ENCODE data around the gene SCRG1.

CAGE:
- cytosol, long polyA minus RNA = no peak
- cytosol, long polyA plus RNA = no peak
- long polyA plus RNA = no peak
- nucleus, long polyA minus RNA = no peak
- nucleus, long polyA plus RNA = no peak
Observed at GRCh38 chr4:172711963-172712398, 456.6 kb upstream of the GALNT7 start.

GRCh38 chr4:173264756-173265190 is 69.4 kb downstream of the HMGB2 start:
CAGE:
- cytosol, long polyA minus RNA = no peak
- cytosol, long polyA plus RNA = no peak
- long polyA plus RNA = no peak
- nucleus, long polyA minus RNA = no peak
- nucleus, long polyA plus RNA = no peak

DNA sequence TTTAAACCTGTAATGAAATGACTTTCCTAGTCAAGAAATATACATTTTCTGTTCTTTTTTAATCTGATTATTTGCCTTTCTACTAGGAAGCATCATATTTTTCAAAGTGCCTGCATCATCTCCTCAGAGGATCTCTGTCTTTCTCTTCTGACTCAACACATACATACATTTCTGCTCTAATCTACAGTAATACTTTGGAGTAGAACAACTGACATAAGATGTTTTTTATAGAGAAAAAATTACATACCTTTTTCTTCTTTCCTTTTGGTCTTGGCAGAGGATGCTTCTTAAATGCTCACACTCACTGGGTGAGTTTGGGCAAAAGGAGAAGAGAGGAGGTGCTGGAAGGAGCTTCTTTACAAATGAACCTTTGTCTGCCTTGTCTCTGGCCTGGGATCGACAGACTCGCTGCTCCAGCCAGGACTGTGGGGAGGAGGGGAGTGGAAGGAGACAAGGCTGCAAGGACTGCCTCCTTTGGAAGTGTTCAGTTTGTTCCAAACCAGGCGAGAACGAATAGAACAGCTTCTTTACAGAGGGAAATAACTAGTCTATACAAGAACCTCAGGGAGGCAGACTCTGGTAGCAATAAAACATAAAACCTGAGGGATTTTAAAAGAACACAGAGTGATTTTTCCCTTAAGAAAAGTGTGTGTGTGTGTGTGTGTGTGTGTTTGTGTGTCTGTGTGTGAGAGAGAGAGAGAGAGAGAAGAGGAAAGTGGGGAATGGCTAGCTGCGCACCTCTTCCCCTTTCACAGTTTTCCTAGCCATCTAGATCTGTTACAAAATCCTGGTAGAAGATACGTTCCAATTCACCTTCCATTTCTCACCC is at the start of gene SCRG1:
SCRG1 (minus strand) TSS at position 296 of the 829 bp plus-strand sequence.
CAGE:
- cytosol, long polyA minus RNA = no peak
- cytosol, long polyA plus RNA = no peak
- long polyA plus RNA = no peak
- nucleus, long polyA minus RNA = no peak
- nucleus, long polyA plus RNA = no peak

DNA sequence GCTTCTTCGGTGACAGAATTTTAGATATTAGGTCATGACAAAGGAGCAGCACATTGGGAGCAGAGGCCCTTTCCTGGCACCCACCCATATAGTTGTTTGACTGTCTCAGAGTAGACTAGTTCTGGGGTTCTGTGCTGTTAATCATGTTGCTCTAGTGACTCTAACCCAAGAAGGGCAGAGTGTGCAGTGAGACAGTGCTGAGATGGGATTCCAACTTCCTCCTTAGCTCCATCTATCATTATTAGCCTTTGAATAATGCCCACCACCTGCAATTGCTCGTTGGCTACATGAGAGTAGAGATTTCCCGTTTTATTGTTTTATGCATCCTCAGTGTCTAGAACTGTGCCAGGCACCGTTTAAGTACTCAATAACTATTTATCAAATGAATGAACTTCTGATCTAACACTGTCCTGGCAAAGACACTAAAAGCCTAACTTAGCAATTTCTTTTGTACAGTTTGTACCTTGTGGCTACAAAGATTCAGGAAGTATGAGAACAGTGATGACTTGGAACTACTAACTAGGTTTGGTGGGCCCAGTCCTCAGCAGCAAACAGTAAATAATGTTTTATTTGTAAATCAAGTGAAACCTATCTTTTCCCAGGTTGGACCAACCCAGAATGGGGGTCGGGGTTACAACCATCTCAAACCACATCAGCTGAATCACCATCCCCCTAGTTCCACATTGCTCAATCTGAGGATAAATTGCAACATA is 12.1 kb upstream of the SCRG1 start:
CAGE:
- cytosol, long polyA minus RNA = no peak
- cytosol, long polyA plus RNA = no peak
- long polyA plus RNA = no peak
- nucleus, long polyA minus RNA = no peak
- nucleus, long polyA plus RNA = no peak

DNA sequence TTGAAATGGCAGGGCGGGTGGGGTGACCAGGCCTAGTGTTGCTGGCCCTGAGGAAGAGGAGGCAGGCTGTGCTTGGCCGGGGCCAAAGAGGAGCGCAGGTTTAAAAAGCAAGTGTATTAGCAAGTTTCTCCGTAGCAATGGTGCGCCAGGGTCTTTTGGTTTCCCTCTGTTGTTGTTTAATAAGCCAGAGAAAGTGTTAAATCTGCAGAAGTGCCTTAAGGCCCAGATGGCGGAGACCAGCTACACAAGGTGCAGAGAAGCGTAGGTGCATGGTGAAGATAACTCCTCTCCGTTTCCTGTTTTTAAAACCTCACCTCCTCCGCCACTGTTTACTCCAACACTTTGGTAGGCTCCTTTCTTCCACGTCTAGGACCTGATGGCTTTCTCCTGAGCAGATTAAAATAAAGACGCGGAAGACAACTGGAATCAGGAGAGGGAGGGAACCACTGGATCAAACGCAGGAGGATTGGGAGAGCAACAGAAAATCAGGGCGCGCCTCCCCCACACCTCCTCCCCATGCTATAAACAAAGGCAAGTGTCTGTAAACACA is 5.3 kb downstream of the HAND2 start:
CAGE:
- cytosol, long polyA minus RNA = no peak
- cytosol, long polyA plus RNA = no peak
- long polyA plus RNA = no peak
- nucleus, long polyA minus RNA = no peak
- nucleus, long polyA plus RNA = no peak

DNA sequence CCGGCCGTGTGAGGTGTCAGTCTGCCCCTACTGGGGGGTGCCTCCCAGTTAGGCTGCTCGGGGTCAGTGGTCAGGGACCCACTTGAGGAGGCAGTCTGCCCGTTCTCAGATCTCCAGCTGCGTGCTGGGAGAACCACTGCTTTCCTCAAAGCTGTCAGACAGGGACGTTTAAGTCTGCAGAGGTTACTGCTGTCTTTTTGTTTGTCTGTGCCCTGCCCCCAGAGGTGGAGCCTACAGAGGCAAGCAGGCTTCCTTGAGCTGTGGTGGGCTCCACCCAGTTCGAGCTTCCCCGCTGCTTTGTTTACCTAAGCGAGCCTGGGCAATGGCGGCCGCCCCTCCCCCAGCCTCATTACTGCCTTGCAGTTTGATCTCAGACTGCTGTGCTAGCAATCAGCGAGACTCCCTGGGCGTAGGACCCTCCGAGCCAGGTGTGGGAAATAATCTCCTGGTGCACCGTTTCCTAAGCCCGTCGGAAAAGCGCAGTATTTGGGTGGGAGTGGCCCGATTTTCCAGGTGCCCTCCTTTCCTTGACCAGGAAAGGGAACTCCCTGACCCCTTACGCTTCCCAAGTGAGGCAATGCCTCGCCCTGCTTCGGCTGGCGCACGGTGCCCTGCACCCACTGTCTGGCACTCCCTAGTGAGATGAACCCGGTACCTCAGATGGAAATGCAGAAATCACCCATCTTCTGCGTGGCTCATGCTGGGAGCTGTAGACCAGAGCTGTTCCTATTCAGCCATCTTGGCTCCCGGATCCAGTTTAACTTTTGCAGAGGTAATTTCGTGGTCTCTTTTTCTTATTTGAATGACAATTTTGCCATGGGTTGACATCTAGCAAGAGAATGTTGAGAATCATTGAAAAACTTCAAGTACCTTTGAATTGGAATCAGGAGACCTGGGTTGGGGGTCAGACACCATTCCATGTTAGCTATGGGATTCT is 78.7 kb upstream of the HAND2 start:
CAGE:
- cytosol, long polyA minus RNA = no peak
- cytosol, long polyA plus RNA = no peak
- long polyA plus RNA = no peak
- nucleus, long polyA minus RNA = no peak
- nucleus, long polyA plus RNA = no peak

GRCh38 chr4:174521885-174522216 is 437 bp downstream of the HPGD start:
CAGE:
- cytosol, long polyA minus RNA = no peak
- cytosol, long polyA plus RNA = no peak
- long polyA plus RNA = no peak
- nucleus, long polyA minus RNA = no peak
- nucleus, long polyA plus RNA = no peak

CAGE:
- cytosol, long polyA minus RNA = start-site peak on the plus strand at chr4:176328877-176328889, 22 reads; start-site peak on the plus strand at chr4:176328953-176328998, 32 reads; start-site peak on the plus strand at chr4:176329070-176329110, 15 reads
- cytosol, long polyA plus RNA = no peak
- long polyA plus RNA = no peak
- nucleus, long polyA minus RNA = start-site peak on the plus strand at chr4:176328690-176328860, 96 reads; start-site peak on the plus strand at chr4:176328951-176328955, 21 reads; start-site peak on the plus strand at chr4:176329025-176329093, 69 reads
- nucleus, long polyA plus RNA = no peak
Observed at GRCh38 chr4:176328620-176329149, 8.9 kb downstream of the SPCS3 start.

CAGE:
- cytosol, long polyA minus RNA = no peak
- cytosol, long polyA plus RNA = no peak
- long polyA plus RNA = no peak
- nucleus, long polyA minus RNA = start-site peak on the plus strand at chr4:176332140-176332158, 15 reads
- nucleus, long polyA plus RNA = no peak
Observed at GRCh38 chr4:176331947-176333169, 12.6 kb downstream of the SPCS3 start.

CAGE:
- cytosol, long polyA minus RNA = no peak
- cytosol, long polyA plus RNA = no peak
- long polyA plus RNA = no peak
- nucleus, long polyA minus RNA = no peak
- nucleus, long polyA plus RNA = no peak
Observed at GRCh38 chr4:176333170-176333728, 13.5 kb downstream of the SPCS3 start.

DNA sequence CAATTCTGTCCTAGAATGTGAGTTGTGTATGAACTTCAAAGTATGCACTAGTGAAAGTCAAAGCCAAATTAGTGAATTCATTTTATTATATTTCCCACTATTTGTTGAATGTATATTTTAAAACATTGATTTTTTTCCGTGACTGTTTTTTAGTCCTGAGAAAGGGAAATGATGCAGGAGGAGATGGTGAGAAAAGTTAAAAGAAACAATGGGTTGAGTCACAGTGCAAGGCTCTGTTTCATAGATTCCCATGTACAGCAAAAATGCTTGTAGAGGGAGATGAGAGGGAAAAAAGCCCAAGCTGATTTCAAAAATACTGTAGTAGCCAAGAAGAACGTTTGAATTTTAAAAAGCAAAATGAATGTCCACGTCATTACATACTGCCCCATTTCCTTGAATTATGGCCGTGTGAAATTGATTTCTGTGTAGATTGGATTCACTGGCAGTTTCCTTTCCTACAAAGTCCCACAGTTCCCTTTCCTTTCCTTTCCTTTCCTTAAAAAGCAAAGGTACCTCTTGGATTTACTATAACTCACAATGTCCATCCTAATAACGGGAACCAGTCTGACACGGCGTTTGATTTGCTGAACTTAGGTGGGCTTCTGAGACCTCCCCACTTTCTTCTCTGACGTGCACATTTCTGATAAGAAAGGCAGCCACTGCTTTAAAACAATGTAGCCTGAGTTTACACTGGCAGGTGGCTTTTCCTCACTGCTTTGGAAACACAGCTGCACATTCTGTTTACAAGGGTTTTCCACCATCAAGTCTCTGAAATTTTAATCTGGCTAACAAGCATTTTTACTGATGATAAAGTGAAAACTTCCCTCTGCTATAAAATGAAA is 63.7 kb downstream of the SPCS3 start:
CAGE:
- cytosol, long polyA minus RNA = no peak
- cytosol, long polyA plus RNA = no peak
- long polyA plus RNA = no peak
- nucleus, long polyA minus RNA = no peak
- nucleus, long polyA plus RNA = no peak

DNA sequence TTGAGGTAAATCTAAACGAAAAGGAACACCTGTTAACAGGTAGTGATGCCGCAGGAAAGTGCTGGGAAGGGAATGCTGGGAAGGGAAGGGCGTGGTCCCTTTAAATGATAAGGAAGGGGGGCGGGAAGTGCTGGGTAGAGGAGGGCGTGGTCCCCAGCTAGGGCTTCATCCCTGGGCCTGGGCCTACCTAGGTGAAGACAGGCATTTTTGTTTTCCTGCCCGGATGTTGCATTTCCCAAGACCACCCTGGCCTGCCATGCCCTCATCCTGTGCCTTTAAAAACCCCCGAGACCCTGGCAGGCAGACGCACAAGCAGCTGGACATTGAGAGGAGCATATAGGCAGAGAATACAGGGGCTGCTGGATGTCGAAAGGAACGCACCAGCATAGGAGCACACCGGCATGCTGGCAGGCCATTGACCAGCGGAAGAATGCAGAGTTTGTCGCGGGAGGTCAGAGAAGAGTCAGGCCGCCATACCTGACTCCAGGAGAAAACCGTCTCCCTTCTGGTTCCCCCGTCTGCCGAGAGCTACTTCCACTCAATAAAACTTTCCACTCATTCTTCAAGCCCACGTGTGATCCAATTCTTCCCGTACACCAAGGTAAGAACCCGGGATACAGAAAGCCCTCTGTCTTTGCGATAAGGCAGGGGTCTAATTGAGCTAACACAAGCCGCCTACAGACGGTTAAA is 2.8 kb upstream of the AGA start:
CAGE:
- cytosol, long polyA minus RNA = no peak
- cytosol, long polyA plus RNA = no peak
- long polyA plus RNA = no peak
- nucleus, long polyA minus RNA = no peak
- nucleus, long polyA plus RNA = no peak

GRCh38 chr4:180057482-180057823 is 2185.7 kb upstream of the TENM3 start:
CAGE:
- cytosol, long polyA minus RNA = no peak
- cytosol, long polyA plus RNA = no peak
- long polyA plus RNA = no peak
- nucleus, long polyA minus RNA = no peak
- nucleus, long polyA plus RNA = no peak

GRCh38 chr4:180153896-180154360 is 2089.3 kb upstream of the TENM3 start:
CAGE:
- cytosol, long polyA minus RNA = no peak
- cytosol, long polyA plus RNA = no peak
- long polyA plus RNA = no peak
- nucleus, long polyA minus RNA = no peak
- nucleus, long polyA plus RNA = no peak

CAGE:
- cytosol, long polyA minus RNA = no peak
- cytosol, long polyA plus RNA = no peak
- long polyA plus RNA = no peak
- nucleus, long polyA minus RNA = no peak
- nucleus, long polyA plus RNA = no peak
Observed at GRCh38 chr4:181258654-181258981, 984.6 kb upstream of the TENM3 start.

DNA sequence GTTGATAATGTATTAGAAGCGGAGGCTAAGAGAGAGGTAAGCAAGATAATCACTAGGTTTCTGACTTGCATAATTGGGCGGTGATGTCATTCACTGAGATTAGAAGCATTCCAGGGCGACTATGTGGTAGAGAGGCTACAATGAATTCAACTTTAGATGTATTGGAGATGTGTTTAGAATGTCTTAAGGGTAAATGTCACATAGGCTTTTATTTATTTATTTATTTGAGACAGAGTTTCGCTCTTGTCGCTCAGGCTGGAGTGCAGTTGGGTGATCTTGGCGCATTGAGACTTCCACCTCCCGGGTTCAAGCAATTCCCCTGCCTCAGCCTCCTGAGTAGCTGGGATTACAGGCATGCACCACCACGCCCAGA is 310 bp upstream of the TENM3 start:
CAGE:
- cytosol, long polyA minus RNA = no peak
- cytosol, long polyA plus RNA = no peak
- long polyA plus RNA = no peak
- nucleus, long polyA minus RNA = no peak
- nucleus, long polyA plus RNA = no peak

DNA sequence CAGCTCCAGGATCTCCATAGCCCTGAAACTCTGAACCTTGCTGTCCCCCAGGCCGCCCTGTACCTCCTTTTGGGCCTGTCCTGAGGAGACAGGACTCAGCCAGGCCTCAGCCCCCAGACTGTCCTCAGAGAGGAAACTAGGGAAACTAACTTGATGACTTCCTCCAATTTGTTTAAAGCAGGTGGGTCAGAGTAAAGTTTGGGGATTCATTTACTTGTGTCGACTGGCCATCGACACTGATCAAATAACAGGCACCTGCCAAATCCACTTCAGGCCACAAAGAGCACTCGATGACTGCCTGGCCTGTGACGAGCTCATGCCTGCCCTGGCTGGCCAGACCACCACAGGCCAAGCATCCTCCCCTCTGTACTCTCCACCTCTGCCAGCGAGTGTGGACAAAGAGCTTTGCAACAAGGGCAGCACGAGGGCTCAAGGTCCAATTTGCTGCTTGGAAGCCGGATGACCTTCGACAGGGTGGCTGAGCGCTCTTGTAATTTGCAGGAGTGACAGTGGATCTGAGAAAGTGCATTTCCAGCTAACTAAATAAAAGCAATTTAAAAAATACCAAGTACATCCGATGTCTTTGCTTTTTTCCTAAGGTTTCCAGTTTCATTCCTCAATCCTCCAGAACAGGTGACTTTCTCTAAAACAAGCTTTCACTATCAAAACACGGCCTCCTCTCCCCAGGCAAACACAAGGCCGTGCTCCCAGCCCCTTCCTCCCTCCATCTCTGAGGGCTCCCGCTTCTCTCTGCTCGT is 19.1 kb downstream of the DCTD start:
CAGE:
- cytosol, long polyA minus RNA = no peak
- cytosol, long polyA plus RNA = no peak
- long polyA plus RNA = no peak
- nucleus, long polyA minus RNA = no peak
- nucleus, long polyA plus RNA = no peak

GRCh38 chr4:182929357-182929706 is 12.1 kb upstream of the DCTD start:
CAGE:
- cytosol, long polyA minus RNA = no peak
- cytosol, long polyA plus RNA = no peak
- long polyA plus RNA = no peak
- nucleus, long polyA minus RNA = no peak
- nucleus, long polyA plus RNA = no peak

DNA sequence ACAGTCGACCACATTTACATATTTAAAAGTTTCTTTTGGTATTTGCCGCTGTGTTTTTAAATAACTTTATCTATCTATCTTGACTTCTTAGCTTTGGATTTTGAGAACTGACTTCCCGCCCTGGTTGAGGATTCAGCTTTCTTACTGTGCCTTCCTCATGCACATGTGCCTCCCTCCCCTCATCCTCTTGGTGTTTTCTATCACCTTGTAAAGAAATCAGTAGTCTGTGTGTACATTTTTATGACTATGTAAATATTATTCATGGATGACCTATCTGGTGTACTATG is 72.6 kb downstream of the WWC2 start:
CAGE:
- cytosol, long polyA minus RNA = no peak
- cytosol, long polyA plus RNA = no peak
- long polyA plus RNA = no peak
- nucleus, long polyA minus RNA = no peak
- nucleus, long polyA plus RNA = no peak

GRCh38 chr4:183406938-183407621 is 37.4 kb upstream of the CDKN2AIP start:
CAGE:
- cytosol, long polyA minus RNA = no peak
- cytosol, long polyA plus RNA = no peak
- long polyA plus RNA = no peak
- nucleus, long polyA minus RNA = no peak
- nucleus, long polyA plus RNA = no peak